Ishikawa (cell line): ENCODE measurements around a stretch of chr7.

DNA sequence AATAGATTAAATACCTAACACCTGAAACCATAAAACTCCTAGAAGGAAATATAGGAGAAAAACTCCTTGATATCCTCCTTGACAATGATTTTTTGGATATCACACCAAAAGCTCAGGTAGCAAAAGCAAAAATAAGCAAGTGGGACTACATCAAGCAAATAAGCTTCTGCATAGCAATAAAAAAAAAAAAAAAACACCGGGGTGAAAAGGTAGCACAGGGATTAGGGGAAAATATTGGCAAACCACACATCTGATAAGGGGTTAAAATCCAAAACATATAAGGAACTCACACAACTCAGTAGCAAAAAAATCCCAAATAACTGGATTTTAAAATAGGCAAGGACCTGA lies 188.1 kb downstream of the GALNT11 start:
- RRBS, result no CpG with 5 or more reads among the region's 1 CpG

DNA sequence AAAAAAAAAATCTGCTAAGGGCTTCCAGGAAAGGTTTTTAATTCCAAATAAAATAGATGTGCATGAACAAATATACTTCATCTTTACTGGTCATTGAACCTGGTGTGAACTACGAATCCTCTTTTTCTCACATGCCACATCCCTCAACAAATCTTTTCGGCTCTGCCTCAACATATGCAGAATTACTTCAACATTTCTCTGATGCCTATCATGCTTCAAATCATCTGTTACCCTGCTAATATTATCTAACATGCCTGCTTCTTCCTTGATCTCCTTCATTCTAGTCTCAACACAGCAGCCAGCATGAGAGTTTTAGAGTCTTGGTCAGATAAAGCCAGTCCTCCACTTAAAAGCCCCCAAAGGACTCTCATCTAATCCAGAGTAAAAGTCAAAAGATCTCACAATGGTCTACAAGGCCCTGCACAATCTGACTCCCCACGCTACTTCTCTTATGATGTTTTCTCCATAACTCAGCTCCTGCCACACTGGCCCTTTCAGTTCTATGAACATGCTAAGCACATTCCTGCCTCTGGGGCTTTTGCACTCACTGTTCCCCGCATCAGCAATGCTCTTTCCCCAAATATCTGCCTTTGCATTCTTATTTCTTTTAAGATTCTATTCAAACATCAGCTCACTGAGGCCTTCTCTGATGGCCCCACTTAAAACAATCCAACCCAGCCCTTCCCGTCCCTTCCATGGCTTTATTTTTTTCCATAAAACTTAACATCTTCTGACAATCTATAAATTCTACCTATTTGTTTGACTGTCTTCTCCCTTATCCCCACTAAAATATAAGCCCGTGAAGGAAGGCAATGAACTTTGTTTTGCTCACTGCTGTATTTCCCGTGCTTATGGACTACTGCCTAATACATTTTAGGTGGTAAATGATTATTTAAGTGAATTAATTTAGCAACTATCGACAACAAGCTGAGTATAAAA lies 41.6 kb downstream of the KMT2C start:
- RRBS, result no CpG with 5 or more reads among the region's 8 CpGs

GRCh38 chr7:152460419-152460883 lies 24.6 kb upstream of the KMT2C start:
- RRBS, result no CpG with 5 or more reads among the region's 6 CpGs

DNA sequence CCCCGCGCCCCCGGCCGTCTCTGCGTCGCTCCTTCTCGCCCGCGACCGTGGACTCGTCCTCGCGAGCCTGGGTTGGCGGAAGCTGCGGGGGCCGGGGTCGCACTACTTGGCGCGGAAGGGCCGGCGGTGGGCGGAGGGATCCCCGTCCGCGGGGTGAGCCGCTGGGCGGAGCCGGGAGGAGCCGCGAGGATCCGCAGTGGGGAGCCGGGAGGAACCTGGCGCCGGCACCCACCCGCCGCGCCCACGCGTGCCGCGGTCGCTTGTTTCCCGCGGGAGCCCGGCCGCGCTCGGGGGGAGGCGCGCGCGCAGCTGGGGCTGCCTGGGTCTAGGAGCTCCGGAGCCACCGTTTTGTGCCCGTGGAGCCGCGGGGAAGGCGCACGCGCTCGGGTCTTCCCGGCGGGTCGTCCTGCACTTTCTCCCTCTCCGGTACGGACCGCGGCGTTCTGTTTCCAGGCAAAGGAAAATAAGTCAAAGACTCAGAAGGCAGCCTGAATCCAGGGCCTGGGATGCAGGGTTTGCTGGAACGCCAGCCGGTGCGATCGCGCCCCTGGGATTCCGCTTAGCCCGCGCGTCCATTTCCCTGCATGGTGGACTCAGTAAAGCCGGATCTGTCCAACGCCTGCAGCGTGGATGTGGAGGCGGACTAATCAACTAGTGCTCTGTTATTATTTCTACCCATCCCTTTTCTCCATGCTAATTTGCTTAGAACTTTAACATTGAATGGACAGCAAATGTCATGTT lies 28.8 kb upstream of the KMT2C start:
- RRBS, result 1% methylated on average over 66 of the region's 82 CpGs

DNA sequence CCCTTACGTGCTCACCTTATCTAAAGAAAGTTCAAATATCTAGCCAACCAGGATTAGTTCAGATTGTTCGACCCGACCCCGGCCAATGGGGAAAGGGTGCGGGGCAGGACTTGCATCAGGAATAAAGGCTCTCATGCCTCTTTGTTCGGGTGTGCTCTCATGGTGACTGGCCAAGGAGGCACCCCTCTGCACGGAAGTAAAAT lies 230.5 kb downstream of the ACTR3B start:
- RRBS, result no CpG with 5 or more reads among the region's 7 CpGs

DNA sequence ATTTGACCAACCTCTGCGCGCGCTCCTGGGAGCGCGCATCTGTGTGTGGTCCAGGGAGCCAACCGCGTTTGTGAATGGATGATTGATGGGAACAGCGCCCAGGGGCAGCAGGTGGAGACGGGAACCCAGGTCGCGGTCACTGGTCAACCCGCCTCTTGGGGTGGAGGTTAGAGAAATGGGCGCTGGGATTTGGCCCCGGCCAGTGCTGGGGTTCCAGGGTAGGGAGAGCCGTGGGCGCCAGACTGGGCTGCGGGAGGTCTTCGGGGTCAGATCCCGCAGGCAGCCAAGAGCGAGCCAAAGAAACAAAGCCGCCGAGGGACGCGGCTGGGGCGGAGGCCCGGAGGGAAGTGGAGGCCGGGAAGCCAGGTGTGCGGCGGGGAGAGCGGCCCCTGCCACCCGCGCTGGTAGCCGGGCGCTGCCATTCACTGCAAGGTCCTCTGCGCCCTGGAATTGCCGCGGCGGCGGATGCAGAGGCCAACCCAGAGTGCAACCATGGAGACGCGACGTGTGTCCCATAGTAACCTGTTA lies 165.9 kb upstream of the DPP6 start:
- RRBS, result 36% methylated on average over 7 of the region's 42 CpGs

- RRBS, result 24% methylated on average over 12 of the region's 81 CpGs
These were observed 165.2 kb upstream of the DPP6 start for GRCh38 chr7:153886745-153887581.

GRCh38 chr7:154853497-154854126 lies 149.3 kb downstream of the PAXIP1 start:
- RRBS, result no CpG with 5 or more reads among the region's 10 CpGs

DNA sequence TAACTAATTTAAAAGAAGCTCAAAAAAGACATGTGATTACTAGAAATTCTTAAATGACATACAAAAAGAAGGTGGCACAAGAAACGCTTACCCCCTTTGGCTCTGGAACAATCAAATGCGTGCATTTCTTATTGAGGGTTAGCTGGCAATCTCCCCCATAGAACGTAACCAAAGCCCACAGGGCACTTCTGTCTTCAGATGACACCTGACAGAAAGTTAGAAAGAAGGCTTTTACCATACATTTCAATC lies 19.9 kb downstream of the PAXIP1 start:
- RRBS, result no CpG with 5 or more reads among the region's 3 CpGs

- RRBS, result no CpG with 5 or more reads among the region's 9 CpGs
These were observed 15.2 kb downstream of the PAXIP1 start for GRCh38 chr7:154987383-154988517.

- RRBS, result no CpG with 5 or more reads among the region's 4 CpGs
These were observed 1.7 kb upstream of the PAXIP1 start for GRCh38 chr7:155004681-155005022.

DNA sequence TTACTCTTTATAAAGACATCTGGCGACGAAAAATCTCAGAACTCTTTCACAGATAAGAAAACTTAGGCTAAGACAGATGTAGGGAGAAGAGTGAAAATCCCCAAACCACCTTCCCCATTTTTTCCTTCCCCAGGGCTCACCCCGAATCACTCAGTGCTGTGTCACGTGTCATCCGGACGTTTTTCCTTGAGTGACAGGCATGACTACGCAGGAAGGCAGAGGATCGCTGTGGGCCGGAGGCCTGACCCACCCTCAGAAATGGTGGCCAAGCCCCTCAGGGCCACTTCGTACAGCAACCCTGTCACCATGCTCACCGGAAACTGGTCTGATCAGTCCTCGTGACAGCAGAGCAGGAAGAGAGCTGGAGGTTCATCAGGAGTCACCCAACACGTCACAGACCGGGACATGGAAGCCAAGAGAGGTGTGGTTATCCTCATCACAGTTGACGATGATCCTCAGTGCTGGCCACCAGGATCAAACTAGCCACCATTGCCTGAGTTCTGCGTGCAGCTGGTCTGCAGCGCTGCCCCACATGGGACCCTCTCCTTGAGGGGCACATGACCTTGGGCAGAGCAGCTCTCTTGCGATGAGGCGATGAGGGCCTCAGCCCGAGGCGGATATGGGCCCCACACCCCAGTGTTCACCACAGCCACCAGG lies 99.4 kb upstream of the INSIG1 start:
- RRBS, result 70% methylated on average over 10 of the region's 21 CpGs

DNA sequence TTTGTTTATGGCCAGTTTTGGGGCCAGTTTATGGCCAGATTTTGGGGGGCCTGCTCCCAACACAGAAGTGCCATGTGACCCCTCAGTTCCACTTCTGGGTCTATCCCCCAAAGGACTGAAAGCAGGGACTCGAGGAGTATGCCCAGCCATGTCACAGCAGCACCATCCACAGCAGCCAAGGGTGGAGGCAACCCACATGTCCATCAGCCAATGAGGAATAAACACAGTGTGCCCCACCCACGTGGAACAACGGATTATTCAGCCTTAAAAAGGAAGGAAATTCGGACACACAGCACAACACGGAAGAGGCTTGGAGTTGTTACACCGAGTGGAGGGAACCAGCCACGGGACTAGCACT lies 53.6 kb upstream of the INSIG1 start:
- RRBS, result no CpG with 5 or more reads among the region's 7 CpGs

GRCh38 chr7:155299087-155299952 lies 1.6 kb downstream of the INSIG1 start:
- RRBS, result no CpG with 5 or more reads among the region's 19 CpGs

DNA sequence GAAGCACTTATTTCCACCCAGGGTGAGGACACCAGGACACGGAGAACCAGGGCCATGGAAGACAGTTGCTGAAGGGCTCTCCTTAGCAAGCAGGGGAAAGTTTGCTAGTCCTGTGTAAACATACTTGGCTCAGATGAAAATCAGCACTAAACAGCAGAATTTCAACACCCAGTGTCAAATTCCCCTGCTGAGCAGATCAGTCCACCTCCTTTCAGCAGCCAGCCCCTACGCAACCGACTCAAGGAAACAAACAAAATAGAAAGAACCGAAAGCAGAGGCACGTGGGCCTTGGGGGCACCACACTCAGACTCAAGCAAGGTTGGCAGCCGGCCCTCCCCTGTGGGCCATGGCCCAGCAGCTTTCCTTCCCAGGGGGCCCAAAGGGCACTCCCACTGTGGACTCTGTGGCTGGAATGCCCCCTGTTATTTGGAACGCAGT lies 19.1 kb downstream of the INSIG1 start:
- RRBS, result no CpG with 5 or more reads among the region's 7 CpGs

- RRBS, result no CpG with 5 or more reads among the region's 5 CpGs
These were observed 47.5 kb upstream of the EN2 start for GRCh38 chr7:155410474-155410824.

GRCh38 chr7:155466715-155467290 lies 8.9 kb downstream of the EN2 start:
- RRBS, result 9% methylated on average over 35 of the region's 53 CpGs

- RRBS, result 6% methylated on average over 3 of the region's 46 CpGs
These were observed 9.8 kb downstream of the EN2 start for GRCh38 chr7:155467532-155468243.

DNA sequence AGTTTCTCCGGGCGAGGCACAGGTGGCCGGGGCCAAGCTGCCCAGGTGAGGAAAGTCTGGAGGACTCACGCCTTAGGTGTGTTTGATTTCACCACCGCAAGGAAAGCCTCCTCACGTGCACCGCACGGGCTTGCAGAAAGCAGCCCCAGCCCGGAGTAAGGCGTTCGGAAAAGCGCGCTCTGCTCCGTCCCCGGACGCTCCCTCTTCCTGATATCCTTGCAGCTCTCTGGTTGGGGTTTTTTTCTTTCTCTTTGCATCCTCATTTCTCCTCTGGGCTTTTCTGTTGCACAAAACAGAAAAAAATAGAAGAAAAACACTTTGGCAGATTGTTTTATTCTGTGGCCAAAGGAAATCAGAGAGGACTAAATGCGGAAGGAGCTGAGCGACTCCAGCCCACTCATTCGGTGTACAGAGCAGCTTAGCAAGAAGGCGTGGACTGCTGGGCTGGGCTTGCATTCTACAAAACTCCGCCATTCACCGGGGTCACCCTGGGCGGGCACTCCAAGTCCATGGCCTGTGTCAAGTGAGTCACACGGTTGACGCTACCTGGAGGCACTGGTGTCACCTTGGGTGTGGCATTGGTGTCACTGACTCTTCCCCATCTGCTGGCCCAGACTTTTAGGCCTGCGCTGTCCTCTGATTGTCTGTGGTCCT lies 30.3 kb upstream of the CNPY1 start:
- RRBS, result 16% methylated on average over 4 of the region's 26 CpGs

DNA sequence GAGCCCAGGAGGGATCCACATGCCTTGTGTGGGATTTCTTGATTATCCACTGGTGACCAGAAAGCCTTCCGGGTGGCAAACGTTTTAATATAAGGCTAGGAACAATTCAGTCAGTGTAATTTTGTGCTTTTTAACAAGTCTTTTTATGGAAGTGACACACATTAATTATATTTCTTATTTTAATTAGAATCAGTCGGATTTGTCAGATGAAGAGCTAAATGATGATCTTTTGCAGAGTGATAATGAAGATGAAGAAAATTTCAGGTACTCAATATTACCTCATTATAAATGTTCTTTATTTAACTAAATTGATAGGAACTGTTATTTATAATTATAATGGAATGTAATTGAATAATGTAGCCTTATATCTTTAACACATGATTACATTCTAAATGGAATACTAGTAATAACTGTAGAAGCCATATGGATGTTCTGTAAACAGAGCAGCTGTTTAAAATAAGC lies 34.0 kb downstream of the RBM33 start:
- RRBS, result no CpG with 5 or more reads among the region's 3 CpGs